Measurements from ENCODE around the genes DYNLT1 and FNDC1.

DNA sequence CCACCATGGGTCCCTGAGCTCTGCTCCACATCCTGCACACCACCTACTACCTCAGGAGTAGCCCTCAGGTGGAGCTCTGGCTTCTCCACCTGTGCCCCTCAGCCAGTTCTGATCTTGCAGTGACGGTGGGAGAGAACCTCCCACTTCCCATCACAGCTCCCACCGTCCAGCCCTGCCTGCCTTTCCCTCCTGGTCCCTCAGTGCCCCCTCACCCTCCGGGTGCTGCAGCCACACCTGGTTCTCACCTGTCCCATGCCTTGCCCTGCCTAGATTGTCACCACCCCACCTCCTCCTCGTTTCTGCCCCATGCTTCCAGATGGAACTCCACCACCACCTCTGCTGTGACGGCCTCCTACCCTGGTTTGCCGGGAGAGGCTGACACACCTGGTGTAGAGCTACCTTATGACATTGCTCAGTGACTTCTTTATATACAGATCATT, 66.1 kb upstream of the TMEM181 start:
- PRO-cap, 2 experiments: no peak in any of the 2 experiments

DNA sequence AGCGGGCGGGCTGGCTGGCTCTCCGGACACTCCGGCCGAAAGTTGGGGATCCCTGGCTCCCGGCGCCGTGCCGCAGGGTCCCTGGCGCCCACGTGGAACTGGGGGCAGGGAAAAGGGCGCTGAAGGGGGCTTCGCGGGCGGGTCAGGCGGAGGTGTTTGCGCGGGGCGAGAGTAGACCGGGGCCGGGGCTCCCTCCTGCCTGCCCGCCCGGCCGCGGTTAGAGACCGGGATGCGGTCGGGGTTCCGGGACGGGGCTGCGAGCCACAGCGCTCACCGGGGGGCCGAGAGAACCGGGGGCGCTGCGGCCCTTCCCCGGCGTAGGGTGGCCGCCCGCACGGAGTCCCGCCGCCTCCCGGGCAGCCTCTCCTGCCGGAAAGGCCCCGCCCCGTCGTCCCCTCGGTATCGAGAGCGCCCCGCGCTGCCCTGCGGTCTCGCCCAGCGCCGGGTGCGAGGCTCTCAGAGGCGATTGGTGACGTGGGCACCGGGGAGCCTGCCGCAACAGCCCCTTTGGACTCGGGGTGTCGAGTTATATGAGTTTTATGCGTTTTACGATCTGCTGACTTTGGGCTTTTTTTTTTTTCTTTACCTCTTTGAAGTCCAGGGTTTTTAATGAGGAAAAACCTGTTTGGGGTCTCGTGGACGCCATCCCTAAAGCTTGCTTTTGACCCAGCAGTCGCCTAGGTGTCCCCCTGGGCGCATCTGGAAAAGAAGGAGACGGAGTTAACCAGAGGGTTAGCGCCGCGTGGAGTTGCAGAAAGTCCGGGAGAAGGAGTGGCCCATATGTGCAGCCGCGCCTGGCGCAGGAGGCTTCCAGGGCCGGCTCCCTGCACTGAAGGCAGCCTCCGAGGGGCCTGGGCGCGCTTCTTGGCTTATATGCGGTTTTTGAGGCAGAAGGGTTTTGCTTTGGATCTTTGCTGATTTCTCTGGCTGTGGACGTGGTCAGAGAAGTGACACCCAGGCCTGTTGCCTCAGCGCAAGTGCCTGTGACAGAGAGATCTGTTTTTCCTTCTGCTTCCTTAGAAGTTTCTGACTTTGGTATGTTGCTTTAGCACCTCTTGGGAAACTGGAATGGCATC, 695 bp downstream of the TMEM181 start:
- PRO-cap, 2 experiments: no peak in any of the 2 experiments

DNA sequence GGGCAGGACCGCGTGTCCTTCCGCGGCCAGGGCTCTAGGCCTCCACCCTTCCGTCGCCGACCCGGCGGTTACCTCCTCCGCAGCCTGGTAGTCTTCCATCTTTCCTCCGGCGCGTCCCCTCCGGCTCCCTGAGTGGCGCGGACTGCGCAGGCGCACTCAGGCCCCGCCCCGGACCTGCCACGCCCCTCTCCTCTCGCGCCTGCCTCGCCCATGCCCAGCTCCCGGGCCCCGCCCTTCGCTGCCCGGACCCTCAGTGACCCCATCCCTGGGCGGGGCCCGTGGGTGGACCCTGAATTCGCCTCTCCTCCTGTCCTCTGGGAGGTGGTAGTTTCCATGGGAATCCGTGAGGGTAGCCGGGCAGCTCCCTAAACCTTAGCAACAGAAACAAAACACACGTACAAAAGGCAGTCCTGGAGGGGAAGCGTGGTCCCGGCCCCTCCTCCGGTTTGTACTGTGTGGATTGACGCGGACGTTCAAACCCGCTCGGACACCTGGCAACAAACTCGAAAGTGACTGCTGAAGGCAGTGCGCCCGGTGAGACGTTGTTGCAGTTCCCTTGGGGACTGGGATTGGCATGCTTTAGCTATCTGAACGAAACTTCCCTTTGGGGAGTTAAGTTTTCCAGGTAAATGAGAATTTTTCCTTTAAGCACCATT, at the start of gene DYNLT1:
DYNLT1 (minus strand) TSS at position 134 of the 656 bp plus-strand sequence.
- PRO-cap, 2 experiments: peak in 2 of 2 experiments; most common plus-strand start position 334 of the sequence (in 2); most common minus-strand start position 130 of the sequence (in 2)

DNA sequence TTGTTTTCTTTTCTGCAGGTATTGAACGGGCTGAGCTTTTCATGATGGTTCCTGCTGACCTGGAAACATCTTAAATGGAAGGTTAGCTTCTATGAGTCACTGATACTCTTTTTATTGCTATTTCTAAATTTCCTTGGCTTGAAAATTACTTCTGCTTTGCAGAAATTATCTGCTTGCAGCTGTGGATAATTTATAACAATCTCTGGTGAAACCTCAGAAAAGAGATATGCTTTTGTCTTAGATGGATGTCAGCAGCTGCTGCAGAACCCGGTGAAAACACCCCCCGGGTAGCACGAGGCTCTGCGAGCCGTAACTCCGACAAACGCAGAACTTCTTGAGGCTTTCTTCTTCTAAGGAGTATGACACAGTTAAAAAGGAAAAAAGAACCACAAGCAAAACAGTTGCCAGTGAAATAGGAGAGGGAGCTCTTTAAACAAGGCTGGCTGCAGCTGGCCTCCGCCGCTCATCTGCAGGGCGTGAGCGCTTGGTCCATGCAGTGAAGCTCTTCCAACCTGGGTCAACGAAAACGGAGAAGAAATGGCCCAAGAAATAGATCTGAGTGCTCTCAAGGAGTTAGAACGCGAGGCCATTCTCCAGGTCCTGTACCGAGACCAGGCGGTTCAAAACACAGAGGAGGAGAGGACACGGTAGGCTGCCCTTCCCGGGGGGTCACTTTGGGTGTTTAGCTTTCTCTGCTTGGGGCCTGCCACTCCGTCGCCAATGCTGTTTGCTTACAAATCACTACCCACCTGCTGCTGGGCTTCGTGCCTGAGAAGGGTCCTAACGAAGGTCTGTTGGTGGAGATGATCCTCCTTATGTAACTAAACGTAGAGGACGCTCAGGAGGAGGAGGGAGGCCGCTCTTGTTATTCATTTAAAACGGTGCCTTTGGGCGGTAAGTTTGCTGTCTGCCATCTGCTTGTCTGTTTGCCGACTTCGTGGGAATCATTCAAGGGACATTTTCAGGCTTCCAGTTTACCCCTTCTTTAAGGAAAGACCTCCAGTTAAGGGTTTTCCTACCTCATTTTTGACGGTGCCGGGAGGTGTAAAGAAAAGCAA, 13.2 kb downstream of the SYTL3 start:
- PRO-cap, 2 experiments: no peak in any of the 2 experiments

DNA sequence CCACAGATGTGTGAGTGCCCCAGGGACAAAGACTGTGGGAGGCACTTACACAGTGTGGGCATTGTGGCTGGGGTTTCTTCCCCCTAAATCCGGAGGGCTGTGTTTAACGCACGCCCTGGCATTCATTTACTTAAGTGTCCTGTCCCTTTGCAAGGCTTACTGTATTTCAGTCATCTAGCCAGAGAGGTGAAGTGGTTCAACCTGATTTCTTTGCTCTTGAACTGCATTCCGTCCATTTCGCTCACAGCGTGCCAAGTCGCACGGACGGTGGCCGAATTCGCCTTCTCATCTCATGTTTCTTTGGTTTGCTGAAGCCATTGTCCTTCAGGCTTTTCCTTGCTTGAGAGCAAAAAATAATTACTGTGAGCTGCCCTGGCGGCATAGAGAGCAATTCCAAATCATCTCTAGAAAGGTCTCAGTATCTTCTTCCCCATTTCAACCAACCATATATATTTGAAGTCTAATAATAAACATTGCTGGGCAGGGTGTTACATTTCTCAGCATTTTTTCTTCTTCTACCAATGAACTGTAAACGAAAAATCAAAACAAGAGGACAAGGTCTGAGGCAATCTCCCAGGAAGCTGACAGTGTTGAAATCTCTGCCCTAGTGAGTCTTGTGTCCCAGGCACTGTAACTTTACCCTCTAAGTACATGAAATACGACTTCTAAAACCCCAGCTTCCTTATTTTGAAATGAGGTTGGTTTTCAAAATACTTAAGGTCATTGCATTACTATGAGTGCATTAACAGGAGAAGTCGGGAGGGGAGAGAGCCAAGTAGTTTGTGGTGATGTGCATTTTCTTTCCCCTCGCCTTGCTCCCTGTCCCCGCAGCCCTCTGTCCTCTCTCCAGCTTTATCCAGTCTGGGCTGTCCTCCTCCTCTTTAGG, 17.0 kb downstream of the SYTL3 start:
- PRO-cap, 2 experiments: no peak in any of the 2 experiments

DNA sequence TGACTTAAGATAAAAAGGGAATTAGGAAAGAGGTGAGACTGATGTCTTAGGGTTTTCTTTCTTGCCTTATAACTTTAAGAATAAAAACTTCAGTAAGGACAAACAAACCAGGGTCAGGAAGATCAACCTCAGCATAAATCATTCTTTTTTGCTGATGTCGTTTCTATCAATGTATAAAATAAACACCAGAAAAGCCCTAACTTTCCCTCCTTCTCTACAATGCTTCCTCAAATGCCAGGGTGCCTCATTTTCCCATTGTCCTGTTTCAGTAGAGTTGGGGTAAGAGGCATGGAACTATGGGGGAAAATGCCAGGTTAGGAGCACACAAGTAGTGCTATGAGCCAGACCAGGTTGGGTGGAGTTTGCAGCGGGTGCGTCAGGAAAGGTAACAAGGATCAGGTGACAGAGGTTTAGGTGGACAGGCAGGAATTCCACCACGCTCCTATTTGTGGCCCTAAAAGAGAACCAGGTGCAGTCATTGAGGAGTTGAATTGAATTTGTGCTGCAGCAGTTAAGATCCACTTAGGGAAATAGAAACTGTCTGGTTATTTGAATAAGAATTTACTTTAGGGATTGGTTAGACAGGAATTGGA, 36.4 kb downstream of the SYTL3 start:
- PRO-cap, 2 experiments: no peak in any of the 2 experiments

GRCh38 chr6:158734806-158735123, 84.4 kb downstream of the EZR start:
- PRO-cap, 2 experiments: no peak in any of the 2 experiments

DNA sequence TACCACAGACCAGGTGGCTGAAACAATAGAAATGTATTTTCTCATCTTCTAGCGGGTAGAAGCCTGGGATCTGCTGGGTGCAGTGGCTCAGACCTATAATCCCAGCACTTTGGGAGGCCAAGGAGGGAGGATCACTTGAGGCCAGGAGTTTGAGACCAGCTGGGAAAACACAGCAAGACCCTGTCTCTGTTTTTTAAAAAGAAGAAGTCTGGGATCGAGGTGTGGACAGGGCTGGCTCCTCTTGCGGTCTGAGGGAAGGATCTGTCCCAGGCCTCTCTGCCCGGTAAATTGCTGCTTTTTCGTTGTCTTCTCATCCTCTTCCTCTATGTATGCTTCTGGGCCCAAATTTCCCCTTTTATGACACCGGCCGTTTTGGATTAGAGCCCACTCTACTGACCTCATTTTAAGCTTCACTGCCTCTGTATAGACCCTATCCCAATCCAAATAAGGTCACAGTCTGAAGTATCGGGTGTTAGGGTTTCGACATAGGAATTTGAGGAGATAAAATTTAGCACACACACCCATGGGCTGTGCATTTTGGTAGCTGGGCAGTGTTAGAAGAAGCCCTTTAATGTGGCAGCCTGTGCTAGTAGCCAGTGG, 27.7 kb upstream of the EZR start:
- PRO-cap, 2 experiments: no peak in any of the 2 experiments

DNA sequence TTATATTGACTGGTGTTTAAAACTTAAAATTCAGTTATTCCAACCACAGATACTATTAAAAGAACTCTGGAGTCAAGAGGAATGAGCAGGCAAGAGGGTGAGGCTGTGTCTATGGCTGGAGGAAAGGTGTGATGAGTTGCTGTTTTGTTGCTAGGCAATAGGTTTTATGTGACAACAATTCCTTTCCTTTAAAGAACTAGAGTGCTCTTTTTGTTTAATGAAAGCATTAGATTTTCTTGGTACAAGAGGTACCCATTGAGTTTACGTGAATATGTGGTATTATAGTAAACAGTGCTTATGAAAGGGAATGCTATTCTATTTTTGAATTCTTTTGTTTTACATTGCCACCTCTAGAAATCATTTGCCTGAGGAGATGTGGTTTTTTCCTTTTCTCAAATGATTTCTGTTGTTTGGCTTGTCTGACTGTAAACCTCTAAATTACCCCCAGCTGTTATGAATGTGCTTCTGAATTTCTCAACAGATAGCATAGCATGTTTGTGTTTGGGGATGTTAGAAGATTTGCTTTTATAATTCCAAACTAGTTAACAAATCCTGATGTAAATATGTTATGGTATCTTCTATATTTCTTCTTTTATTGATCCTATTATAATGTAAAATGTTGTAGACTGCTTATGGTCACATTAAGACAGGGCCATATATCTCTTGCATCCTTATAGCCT, 31.5 kb upstream of the EZR start:
- PRO-cap, 2 experiments: no peak in any of the 2 experiments

DNA sequence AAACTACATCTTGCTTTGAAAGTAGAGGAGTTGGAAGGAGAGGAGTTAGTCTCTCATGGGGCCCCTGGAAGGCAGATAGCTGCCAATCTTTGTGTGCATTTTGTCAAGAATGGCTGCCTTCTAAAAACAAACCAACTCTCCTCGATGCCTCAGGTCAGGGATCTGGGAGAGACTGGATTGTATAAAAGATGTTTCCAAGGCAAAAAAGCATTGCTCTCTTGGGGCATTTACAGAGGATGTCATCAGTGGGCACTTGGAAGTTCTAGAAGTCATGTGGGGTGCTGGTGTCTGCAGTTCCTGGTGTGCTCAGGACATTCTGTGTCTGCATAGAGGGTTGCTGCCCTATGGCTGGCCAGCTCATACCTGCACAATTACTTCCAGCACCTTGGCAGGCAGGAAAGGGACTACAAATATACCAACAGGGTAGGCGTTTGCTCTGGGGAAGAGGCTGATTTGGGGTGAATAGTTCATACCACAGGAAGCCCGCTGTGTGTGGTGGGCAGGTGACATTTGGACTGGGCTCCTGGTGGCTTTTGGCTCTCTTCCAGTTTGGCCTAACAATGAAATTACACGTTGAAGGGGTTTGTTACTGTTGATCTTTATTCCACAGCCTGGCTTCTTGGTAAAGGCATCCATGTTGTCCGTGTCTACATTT, 88.4 kb downstream of the RSPH3 start:
- PRO-cap, 2 experiments: no peak in any of the 2 experiments

GRCh38 chr6:158960010-158960856, 39.8 kb downstream of the RSPH3 start:
- PRO-cap, 2 experiments: no peak in any of the 2 experiments

DNA sequence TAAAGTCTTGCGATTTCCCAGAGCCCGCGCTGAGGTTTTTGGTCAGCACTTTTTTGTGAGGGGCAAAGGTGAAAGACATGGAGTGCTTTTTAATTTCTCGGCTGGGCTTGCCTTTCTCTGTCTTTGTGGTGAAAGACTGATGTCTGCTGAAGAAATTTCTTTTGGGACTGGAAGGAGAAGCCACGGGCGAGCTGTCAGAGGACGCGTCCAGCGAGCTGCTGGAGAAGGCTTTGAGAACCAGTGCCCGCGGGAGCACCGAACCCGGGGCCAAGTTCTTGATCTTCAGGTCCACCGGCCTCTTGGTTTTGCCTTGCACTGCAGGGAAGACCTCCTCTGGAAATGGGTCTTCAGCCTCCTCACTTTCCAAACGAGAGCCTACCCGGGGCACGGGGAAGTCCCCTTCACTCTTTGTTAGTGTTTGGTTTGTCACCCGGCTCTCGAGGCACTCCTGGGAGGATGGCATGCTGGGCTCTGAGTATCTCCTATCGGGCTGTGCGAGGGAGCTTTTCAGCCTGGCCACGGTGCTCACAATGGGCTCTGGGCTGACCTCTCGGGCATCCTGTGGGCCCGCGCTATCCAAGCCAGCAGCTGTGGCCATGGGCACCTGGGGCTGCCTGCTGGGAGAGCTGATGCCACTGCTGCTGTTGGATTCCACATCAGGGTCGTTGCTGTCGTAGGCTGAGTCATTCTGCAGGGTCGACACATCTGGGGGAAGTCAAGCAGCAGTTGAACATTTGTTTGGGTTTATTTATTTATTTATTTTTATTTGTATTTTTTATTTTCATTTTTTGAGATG, 8.2 kb downstream of the TAGAP start:
- PRO-cap, 2 experiments: no peak in any of the 2 experiments

DNA sequence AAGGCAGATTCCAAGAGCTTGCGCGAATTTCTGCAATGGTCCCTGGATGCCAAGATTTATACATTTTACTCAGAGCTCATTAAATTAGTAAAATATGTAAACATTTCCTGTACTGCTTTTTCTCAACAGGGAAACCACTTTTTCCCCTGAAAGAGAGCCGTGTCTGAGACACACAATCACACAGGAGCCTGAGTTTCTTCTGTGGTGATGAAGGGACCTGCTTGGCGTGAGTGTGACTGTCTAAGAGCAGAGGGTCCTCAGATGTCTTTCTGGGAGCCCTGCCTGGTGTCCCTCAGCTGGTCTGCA, 12.1 kb upstream of the TAGAP start:
- PRO-cap, 2 experiments: no peak in any of the 2 experiments

GRCh38 chr6:159076944-159077503, 32.2 kb upstream of the TAGAP start:
- PRO-cap, 2 experiments: no peak in any of the 2 experiments

GRCh38 chr6:159121331-159121862, 47.8 kb upstream of the FNDC1 start:
- PRO-cap, 2 experiments: no peak in any of the 2 experiments

GRCh38 chr6:159168336-159169565, at the start of gene FNDC1:
Gene FNDC1, plus strand, starts transcription at chr6:159169400.
- PRO-cap, 2 experiments: no peak in any of the 2 experiments

- PRO-cap, 2 experiments: no peak in any of the 2 experiments
Measured at GRCh38 chr6:159217365-159218064, 48.3 kb downstream of the FNDC1 start.

GRCh38 chr6:159677248-159677701, 15.8 kb downstream of the SOD2 start:
- PRO-cap, 2 experiments: no peak in any of the 2 experiments

DNA sequence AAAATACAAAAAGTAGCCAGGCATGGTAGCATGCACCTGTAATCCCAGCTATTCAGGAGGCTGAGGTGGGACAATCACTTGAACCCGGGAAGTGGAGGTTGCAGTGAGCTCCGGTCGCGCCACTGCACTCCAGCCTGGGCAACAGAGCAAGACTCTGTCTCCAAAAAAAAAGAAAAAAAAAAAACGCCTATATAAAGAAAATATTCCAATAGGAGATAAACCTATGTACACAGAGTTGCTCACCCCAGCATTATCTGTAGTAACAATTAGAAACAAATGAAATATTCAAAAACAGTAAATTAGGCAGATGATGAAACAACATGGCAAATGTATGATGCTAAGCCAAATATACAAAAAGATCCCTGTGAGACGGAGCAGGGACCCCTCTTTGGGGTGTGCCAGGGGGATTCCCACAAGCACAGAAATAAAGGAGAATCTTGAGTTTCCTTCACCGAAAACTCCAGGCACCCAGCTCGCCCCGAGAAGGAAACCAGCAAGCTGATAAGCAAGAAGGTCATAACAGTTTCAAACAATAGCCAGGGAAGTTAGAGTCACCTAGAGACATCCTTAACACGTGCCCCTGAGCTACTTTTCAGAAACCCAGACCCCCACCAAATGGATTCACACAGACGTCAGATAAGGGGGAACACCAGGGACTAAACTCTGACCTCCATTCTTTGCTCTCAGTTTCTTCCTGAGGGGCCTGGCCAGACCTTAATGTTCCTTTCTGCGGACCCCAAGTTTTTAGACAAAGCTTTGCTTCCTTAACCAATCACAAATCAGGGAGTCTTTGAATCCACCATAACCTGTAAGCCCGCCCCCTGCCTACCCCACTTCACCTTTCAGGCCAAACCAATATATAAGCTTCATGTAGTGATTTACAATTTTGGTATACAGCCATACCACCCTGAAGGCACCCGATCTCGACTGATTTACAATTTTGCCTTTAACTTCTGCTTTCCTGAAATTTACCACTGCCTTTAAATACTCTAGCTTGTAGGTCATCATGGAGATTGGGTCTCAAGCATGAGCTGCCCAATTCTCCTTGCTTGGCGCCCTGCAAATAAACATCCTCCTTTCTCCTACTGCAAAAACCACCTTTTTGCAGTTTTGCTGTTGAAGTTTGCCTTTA, 11.9 kb downstream of the SOD2 start:
- PRO-cap, 2 experiments: no peak in any of the 2 experiments

DNA sequence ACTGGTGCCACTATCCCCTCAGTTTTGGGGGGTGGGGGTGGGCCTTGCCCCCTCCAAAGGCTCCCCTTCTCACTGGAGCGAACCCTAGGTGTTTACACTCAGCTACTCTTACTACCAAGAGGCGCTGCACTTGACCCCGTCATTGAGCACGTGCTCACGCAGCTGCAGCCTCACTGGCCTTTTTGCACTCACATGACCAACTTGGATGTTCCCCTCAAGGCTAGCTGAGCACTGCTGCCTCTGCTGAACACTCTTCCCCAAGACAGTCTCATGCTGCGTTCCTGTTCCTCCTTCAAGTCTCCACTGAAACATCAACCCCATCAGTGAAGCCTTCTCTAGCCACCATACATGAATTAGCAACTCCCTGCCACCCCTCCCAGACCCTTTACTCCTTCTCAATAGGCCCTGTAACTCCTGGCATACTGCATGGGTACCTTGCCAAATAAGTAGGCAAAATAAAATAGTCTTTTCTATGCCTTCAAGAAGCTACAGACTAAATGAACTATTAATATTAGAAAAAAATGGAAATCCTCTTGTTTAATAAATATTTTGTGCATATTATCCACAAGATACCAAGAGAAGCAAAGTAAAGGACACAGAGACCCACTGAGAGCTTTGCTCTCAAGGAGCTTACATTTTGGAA, 3.9 kb downstream of the SOD2 start:
- PRO-cap, 2 experiments: peak in 2 of 2 experiments; most common plus-strand start position 202 of the sequence (in 1); most common minus-strand start position 305 of the sequence (in 2)

All from Metastatic Liver Carcinoma in the Adrenal Gland (tissue), 2 donors.